ENCODE measurements around the genes TOP2A, KRT24, KRTAP1-3 and KRTAP9-8.

DNA sequence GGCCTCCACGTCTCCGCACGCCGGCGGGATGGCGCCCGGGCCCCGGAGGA lies 474 bp downstream of the MSL1 start:
- RRBS, result 2% methylated on average over 4 of the region's 8 CpGs

- RRBS, result no CpG with 5 or more reads among the region's 5 CpGs
These were observed 8.4 kb downstream of the MSL1 start for GRCh38 chr17:40130015-40130787.

DNA sequence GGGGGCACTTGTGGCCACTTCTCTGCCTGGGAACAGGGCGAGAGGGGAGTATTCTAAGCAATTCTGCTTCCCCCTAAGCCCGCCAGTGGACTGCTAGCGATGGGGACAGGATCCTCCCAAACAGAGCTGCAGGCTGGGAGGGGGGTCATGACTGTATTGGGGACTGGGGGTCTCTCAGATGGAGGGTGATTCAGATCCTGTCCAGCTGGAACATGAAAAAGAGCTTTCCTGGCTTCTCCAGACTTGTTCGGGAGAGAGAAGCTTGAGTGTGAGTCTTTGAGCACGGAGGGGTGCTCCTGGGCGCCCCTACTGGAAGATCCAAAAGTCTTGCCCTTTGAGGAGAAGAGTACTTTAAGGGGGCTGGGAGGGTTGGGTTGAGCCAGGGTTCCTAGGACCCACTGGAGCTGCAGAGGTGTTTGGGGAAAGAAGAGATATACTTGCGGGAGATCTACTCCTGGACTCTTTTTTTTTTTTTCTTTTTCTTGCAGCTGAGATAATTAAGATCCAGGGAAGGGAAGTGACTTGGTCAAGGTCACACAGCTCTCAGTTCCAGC lies 8.3 kb downstream of the RARA start:
- RRBS, result no CpG with 5 or more reads among the region's 7 CpGs

GRCh38 chr17:40417021-40418088 lies at the start of gene TOP2A:
TOP2A (minus strand) TSS chr17:40417896.
- RRBS, result 2% methylated on average over 12 of the region's 65 CpGs

GRCh38 chr17:40465392-40465671 lies 22.1 kb downstream of the IGFBP4 start:
- RRBS, result no CpG with 5 or more reads among the region's 7 CpGs

- RRBS, result no CpG with 5 or more reads among the region's 4 CpGs
These were observed 3.4 kb downstream of the TNS4 start for GRCh38 chr17:40498133-40498380.

DNA sequence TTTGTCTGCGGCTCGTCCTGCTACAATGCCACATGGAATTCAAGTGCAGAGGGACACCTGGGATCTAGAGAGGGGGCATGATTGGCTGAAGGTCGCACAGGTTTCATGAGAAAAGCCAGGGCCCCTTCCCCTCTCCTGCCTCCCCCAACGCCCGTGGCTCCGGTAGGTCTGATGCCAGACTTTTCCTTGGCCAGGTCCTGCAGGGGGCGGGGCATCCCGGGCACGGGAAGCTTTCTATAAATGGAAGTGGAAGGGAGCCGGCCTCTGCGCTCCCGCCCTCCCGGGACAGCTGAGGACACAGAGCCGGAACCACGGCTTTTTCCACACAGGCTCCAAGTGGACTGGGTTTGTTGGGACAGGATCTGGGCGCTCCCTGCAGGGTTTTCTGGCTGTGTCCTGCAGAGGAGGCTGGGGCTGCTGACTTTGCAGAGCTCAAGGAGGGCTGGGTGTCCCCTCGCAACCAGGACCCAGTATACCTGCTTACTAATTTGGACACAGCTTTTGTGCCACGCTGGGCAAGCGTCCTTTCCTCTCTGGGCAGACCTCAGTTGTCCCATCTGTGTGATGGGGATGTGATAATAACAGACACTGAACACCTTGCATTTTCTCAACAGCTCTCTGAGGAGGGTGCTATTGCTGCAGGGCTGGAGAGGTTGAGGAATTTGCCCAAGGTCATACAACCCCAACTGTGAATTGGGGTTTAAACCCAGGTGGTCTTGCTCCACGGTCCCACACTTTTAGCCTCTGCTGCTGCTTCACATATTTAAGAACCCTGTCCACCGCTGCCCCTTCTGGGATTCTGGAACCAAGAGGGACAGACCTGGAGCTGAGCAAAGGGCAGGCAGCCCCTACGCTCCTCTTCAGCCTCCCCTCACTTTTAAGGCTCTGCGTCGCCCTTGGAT lies 1.7 kb downstream of the TNS4 start:
- RRBS, result 12% methylated on average over 4 of the region's 24 CpGs

GRCh38 chr17:40551082-40551663 lies 14.1 kb downstream of the CCR7 start:
- RRBS, result no CpG with 5 or more reads among the region's 6 CpGs

- RRBS, result no CpG with 5 or more reads among the region's 14 CpGs
These were observed 5.1 kb downstream of the CCR7 start for GRCh38 chr17:40560011-40560692.

GRCh38 chr17:40602601-40603294 lies 37.5 kb upstream of the CCR7 start:
- RRBS, result no CpG with 5 or more reads among the region's 17 CpGs

- RRBS, result no CpG with 5 or more reads among the region's 9 CpGs
These were observed at the start of gene KRT24 for GRCh38 chr17:40703554-40703887. KRT24 (minus strand) TSS chr17:40703752.

GRCh38 chr17:40820952-40821299 lies 1.5 kb downstream of the KRT10 start:
- RRBS, result no CpG with 5 or more reads among the region's 3 CpGs

- RRBS, result no CpG with 5 or more reads among the region's 4 CpGs
These were observed 6.2 kb upstream of the KRT10 start for GRCh38 chr17:40828641-40829041.

DNA sequence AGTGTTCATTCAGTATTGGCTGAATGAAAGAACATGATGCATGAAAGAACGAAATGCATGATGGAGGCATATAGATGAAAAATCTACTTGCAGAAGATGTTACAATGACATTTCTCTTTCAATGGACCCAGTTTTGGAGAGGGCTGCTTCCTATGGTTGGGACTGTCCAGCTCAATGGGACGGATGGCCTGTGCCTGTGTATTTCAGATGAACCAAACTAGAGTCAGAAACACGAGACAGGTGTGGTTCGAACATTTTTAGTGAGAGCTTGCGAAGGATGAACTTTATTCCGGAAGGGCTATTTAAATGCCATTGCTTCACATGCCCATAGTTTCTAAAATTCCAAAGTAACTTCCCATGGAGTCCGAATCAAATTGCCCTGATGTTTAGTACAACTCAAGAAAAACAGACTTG lies 1.5 kb downstream of the KRT20 start:
- RRBS, result no CpG with 5 or more reads among the region's 7 CpGs

DNA sequence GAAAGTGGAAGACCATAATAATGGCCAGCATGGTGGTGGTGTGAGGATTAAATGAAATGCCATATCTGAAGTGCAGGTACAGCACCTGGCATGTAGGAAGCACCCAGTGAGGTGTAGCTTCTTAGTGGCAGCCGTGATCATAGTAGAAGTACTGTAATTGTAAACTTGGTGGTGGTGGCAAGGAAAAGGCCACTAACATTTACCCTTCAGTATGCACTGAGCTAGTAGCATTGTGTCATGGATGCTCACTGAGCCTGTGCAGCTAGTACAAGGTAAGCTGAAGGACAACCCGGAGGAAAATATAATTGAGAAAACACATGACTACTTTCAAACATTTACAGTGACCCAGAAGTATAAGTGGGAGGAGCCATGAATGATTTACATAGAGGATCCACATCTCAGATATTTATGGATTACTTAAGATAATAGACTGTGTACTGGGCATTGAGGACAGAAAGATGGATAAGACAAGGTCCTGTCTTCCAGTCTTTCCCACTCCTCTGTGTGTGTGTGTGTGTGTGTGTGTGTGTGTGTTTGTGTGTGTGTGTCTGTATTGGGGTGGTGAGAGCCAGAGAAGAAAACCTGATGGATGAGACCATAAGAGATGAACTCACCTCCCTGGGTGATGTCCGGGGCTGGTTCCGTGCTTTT lies 14.8 kb upstream of the KRT20 start:
- RRBS, result no CpG with 5 or more reads among the region's 4 CpGs

DNA sequence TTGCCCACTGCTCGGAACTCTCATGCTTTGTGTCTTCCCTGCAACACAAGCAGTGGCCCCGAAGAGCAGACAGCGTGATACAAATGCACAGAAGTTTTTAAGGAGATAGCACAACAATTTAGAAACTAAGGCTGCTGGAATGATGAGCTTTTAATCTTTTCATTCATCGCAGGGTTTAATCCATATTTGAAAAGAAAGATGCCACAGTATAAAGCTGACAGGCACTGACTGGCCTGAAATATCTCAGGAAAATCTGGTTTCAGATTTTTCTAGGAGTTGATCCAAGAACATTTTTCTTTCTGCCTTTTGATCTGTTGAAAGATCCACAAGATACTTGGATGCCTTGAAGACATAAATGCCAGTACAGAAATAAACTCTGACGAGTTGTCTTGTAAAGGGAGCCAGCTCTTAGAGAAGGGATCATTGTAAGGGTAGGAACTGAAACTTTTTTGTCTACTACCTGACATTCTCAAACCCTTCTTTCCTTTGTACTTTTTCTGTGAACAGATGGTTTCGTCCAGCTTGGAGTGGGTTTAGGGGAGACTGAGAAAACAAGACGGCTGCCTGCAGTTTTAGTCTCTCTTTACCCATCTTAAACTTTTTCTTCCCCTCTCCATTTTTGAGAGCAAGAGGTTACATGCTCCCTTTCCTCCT lies 25.4 kb upstream of the KRT20 start:
- RRBS, result no CpG with 5 or more reads among the region's 7 CpGs

DNA sequence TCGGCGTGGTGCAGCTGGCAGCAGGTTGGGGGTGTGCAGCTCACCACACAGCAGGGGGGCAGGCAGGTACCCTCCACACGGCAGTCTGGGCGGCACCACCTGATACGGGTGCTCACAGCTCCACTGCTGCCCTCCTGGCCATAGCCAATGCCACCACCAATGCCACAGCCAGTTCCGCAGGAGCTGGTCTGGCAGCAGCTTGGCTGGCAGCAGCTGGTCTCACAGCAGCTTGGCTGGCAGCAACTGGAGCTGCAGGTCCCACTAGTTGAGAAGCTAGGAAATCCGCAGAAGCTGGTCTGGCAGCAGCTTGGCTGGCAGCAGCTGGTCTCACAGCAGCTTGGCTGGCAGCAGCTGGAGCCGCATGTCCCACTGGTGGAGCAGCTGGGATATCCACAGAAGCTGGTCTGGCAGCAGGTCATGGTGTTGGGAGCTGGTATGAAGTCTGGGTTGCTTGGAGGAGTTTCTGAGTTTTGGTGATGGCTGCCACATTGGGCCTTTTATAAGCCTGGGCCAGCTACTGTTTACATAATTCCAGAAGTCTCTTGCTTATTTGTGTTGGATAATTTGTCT lies at the start of gene KRTAP1-3:
KRTAP1-3 (minus strand) TSS at position 472 of the 570 bp plus-strand sequence.
- RRBS, result no CpG with 5 or more reads among the region's 8 CpGs

- RRBS, result no CpG with 5 or more reads among the region's 4 CpGs
These were observed at the start of gene KRTAP9-8 for GRCh38 chr17:41237777-41238210. KRTAP9-8 (plus strand) TSS chr17:41237999.

DNA sequence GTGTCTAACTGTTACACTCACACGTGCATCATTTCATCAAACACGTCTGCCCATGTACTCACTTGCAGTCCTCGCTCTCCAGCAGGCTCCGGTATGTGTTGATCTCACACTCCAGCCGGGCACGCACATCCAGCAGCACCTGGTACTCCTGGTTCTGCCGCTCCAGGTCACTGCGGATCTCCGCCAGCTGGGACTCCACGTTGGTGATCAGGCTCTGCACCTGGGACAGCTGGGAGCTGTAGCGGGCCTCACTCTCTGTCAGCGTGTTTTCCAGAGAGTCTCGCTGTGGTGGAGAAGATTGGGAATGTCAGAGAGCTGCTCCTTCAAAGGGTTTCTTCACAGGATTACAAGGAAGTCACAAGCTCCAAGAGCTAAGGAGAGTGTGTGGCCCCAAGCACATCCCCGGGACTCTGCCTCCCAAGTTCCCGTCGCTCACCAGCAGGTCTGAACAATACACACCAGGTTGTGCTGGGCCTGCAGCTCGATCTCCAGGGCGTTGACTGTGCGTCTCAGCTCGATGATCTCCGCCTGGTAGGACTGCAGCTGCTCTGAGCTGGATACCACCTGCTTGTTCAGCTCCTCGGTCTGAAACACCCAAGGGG lies 2.5 kb downstream of the KRT31 start:
- RRBS, result no CpG with 5 or more reads among the region's 22 CpGs

All from GM19239 (cell line).